Skeletal muscle satellite cell (primary cell): Measurements from ENCODE around the gene THYN1.

GRCh38 chr11:130179848-130180455, 20.4 kb downstream of the ST14 start:
- CAGE, long polyA plus RNA = no peak

- CAGE, long polyA plus RNA = no peak
Measured at GRCh38 chr11:130190876-130191320, 31.3 kb downstream of the ST14 start.

DNA sequence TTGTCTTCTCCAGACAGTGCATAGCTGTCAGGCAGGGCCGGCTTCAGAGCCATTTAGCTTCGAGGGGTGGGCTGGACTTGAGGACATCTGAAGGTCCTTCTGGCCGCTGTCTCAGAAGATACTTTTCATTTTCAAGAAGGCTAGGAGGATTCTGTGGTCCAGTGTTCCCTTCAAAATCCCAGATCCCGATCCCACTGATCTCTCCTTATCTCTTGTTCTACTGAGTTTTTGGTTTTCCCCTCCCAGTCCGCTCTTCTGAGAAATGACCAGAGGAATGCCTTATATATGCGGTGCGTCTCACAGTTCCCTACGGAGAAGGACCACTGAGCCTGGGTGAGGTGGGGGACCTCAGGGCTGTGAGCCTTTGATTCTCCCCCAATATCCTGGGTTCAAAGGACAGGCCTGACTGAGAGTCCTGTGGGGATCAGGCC, 7.0 kb downstream of the ADAMTS8 start:
- CAGE, long polyA plus RNA = no peak

GRCh38 chr11:130426201-130426637, 2.2 kb downstream of the ADAMTS8 start:
- CAGE, long polyA plus RNA = no peak

- CAGE, long polyA plus RNA = no peak
Measured at GRCh38 chr11:130522050-130523153, 74.0 kb downstream of the ADAMTS15 start.

DNA sequence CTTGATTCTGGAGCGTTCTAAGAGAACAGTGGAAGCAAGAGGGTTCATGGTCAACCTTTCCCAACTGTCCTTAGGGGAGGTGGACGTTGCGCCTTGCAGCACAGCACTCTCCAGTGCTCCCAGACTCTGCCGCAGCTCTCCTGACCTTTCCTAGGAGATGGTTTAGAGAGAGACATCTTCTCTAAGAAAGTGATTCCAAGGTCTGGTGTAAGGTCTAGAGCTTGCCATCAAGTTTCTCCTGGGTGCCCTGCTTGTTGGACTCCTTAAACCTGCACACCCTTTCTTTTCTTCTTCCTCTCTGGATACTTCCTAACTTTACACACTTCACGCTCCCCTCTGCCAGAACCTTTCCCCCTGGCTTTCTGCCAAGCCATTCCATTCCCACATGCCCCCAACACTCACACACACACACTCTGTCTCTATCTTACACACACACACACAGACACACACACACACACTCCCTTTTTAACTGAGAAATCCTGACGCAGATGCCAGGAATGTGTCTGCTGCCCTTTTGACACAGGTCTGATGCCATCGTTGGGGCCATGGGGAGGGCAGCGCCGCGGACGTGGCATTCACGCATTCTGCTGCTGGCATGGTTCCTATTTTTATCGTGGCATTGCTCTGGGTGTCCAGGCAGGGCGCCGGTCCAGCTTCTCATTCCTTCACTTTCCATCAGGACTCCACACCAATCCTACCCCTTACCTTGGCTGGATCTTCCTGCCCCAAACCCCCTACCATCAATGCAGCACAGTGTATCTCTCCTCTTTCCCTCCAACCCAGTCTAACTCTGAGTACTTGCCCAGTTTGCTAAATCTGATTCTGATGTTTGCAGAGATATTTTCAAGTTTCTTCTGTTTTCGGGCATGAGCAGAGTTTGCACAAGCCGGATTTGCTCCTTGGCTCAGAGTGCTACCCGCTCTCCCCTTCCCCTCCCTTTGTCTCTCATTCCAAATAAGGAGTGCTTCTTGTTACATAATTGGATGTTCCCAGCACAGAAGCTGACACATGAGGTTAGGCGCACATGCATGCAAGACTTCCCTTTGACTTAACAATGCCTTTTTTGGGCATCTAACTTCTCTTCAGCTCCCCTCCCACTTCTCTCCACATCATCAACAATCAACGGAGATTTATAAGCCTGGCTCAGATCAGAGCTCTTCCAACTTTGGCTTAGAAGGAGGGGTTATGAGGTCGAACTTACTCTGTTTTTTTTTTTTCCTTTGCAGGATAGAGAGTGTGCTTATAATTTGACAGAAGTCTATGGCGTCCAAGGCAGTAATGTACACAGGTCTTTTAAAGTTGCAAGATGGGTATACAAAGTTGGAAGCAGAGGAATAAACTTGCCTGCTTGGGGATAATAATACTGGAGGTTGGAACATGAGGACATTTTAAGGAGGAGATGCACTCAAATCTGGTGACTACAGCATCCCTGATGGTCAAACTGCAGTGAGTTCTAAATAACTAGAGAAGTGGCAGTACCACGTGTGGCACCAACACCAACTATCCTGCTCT, 18.8 kb downstream of the SNX19 start:
- CAGE, long polyA plus RNA = no peak

DNA sequence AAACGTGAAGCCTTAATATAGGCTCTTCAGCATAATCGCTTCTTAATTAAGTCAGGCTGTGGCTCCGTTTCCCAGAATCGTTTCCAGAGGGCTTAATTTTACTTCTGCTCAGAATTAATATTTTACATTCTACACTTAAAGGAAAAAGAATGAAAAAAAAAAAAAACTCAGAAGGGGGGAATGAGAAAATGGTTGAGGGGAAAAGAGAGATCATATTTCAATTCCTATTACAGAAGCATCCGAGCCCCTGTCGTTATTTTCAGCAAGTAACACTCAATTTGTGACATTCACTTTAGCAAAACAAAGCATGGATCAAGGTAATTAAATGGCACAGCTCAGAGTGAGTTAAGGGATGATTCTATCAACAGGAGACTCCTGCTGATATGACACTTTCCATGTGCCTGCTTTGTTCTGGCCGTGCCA, 272.5 kb downstream of the NTM start:
- CAGE, long polyA plus RNA = no peak

DNA sequence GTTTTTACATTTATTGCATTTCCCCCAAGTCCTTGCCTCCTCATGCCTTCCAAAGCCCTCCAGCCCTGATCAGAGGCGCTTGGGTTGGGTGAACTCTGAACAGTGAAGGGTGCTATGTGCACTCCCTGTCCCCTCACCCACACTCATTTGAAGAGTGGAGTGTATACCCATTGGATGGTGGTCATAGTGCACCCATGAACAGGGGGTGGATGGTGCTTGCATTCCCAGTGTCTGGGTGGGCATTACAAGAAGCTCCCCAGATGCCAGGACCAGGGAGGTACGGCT, 493.0 kb downstream of the OPCML start:
- CAGE, long polyA plus RNA = no peak

GRCh38 chr11:133951330-133952517, 5.0 kb downstream of the IGSF9B start:
- CAGE, long polyA plus RNA = no peak

DNA sequence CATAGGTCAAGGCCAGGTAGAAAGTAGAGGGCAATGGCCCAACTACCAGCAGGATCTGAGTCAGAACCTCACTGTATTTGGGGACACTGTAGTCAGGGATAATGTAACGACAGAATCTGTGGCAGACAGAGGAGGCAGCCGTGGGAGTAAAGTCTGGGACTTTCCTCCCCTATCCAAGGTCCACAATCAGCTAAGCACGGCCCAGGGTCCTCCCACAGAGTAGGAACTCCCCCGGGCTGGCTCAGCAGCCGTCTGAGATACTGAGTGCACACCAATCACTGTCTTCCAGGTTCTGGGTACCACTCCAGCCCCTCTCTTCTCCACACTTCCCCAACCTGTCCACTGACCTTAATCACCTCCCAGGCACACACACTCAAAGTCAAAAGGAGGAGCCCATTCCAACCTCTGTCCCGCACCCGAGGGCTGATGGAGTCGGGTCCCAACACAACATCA, 3.2 kb downstream of the IGSF9B start:
- CAGE, long polyA plus RNA = no peak

- CAGE, long polyA plus RNA = no peak
Measured at GRCh38 chr11:133970732-133971017, 13.9 kb upstream of the IGSF9B start.

- CAGE, long polyA plus RNA = no peak
Measured at GRCh38 chr11:134039184-134039693, 29.6 kb upstream of the JAM3 start.

DNA sequence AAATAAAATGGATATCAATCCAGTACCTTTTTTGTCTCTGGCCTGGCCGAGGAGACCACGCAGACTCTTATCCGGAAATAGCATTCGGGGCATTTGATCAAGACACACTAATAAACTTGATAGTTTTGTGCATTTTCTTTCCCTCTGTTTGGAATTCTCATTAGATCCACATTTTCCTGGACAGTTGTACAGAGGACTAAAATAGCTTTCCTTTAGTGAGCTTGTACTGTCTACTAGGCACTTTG, 912 bp downstream of the JAM3 start:
- CAGE, long polyA plus RNA = no peak

GRCh38 chr11:134124669-134126115, 56.3 kb downstream of the JAM3 start:
- CAGE, long polyA plus RNA = no peak

DNA sequence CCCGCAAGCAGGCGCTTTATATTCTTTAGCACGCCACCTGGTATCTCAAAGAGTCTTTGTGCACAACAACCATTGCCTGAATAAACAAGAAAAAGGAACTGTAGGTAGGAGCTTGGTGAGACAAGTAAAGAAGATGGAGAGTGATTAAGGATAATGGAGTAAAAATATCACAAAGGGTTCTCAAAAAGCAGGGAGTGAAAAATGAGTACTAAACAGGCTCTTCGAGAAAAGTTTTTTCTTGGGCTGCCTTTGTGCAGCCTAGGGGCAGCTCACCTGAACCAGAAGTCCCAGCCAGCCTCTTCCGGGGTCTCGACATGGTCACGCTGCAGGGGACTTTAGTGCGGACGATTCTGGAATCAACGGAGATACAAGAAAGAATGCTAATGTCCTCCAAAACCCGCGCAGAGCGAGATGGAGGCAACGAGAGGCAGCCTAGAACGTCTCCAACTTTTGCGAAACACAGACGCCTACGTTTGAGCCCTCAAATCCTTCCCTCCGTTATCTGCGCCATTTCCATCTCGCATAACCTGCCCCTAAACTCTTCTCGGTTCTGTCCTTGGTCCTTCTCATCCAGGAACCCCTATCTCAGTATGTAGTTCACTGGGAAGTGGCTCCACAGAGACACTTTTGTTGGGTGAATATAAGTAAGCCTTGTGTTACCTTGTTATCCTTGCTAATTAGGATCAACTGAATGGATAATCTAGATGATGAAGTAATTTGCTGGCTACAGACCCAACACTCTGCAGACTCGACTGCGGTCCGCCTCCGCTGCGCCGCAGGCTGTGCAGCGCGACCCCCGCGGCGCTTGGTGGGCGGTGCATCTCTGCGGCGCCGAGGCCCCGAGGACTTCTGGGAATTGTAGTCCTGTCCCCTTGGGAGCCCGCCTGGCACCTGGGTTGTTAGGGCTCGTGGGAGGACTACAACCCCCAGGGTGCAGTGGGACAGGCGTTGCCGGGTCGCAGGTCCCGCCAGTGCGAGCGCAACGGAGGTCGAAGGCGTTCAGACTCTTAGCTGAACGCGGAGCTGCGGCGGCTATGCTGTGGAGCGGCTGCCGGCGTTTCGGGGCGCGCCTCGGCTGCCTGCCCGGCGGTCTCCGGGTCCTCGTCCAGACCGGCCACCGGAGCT, at the start of gene THYN1:
Gene THYN1, minus strand, starts transcription at position 786 of the 1,125 bp plus-strand sequence.
- CAGE, long polyA plus RNA = start-site peak on the minus strand centred at position 760 of the sequence, 36 bp wide, 40 and 36 reads in 2 replicates; start-site peak on the plus strand centred at position 986 of the sequence, 50 bp wide, 99 and 85 reads in 2 replicates

- CAGE, long polyA plus RNA = no peak
Measured at GRCh38 chr11:134277070-134277719, 1.0 kb downstream of the GLB1L3 start.

DNA sequence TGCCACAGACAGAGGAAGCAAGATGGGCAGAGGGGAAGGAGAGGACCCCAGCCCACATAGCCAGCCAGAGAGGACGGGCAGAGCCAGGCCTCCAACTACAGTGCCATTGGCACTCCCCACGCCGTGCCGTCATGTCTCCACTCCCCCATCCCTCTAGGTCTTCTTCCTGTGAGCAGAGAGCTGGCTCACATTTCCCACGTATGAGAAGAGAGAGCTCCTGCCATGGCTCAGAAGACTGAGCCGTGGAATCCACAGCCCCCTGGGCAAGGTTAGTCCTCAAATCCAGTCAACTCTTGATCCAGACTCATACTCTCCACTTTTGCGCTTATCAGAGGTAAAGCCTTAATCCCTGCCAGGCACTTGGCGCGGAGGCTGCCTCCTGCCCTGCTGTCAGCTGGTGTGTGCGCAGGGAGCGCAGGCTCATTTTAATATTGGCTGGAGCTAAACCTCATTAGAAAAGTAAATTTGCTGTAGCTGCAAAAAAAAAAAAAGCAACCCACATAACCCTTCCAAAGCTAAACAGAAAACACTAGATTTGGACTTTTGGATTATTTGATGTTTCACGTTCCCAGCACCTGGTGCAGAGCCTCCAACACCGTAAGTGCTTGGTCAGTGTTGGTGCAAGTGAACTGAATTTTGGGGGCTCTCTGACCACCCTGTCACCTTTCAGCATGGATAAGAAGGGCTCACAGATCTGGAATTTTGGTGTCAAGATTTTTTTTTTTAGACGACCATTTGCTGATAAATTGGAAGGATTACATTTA, 4.6 kb downstream of the B3GAT1 start:
- CAGE, long polyA plus RNA = no peak

- CAGE, long polyA plus RNA = no peak
Measured at GRCh38 chr11:134641484-134641851, 229.4 kb upstream of the B3GAT1 start.

DNA sequence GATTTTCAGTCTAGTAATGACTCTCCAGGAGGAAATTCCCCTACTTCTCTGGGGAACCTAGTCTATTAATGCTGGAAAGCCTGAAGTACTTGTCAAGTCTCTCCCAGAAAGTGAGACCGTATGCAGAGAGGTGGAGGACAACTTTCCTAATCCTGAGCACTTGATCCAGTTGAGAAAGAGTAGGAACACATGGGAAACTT, 588.1 kb upstream of the B3GAT1 start:
- CAGE, long polyA plus RNA = no peak